SK-MEL-5 (cell line): ENCODE results near the gene ZNF488.

DNA sequence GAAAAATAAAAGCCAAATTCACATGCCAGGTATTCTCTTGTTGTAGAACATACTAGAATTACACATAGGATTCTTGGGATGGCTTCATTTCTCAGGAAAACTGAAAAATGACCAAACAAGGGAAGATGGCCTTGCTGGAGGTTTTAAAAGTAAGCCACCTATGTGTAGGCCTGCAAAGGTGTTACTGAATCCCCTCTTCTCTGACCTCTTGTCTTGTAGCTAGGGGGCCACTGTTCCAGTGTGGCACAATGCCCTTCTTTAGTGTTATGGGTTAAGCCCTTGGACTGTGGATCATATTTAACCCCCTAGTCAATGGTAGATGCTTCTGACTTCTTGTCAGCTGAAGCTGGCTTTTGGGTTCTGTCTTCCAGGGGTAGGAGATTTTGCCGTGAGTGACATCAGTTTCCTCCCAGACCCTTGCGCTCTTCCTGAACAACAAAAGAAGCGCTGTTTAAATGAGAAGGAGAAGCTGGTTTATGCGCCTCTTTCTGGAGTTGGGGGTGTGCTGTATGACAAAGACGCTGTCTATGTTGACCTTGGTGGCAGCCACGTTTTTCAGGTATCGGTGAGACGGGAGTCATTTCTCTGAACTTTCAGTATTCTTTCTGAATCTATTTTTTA is 10.1 kb downstream of the BMS1 start:
RAMPAGE:
- cytosol, long total RNA: no peak
- long total RNA: no peak
- nucleus, long total RNA: no peak

DNA sequence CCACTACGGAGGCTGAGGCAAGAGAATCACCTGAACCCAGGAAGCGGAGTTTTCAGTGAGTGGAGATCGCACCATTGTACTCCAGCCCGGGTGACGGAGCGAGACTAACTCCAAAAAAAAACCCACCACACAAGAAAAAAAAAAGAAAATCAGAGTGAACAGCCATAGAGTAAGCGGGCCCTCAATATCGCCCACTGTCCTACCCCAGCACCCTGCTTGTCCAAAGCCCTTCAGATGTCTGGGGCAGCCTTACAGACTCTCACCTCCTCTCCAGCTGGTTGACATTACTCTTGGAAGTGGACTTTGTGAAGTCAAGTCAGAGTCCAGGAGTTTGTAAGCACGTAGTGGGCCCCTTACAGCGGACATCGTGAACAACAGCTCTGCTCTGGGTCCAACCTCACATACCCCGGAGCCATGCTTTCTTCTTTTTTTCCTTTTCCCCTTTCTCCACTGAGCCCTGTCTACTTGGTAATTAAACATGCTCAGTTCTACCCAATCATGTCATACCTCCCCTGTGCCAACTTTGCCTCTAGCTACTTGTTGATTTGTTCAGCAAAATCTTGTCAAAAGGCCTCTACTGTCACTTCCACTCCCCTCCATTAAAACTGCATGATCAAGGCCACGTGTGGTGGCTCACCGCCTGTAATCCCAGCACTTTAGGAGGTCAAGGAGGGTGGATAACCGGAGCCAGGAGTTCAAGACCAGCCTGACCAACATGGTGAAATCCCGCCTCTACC is 17.5 kb downstream of the HNRNPF start:
RAMPAGE:
- cytosol, long total RNA: no peak
- long total RNA: no peak
- nucleus, long total RNA: no peak

DNA sequence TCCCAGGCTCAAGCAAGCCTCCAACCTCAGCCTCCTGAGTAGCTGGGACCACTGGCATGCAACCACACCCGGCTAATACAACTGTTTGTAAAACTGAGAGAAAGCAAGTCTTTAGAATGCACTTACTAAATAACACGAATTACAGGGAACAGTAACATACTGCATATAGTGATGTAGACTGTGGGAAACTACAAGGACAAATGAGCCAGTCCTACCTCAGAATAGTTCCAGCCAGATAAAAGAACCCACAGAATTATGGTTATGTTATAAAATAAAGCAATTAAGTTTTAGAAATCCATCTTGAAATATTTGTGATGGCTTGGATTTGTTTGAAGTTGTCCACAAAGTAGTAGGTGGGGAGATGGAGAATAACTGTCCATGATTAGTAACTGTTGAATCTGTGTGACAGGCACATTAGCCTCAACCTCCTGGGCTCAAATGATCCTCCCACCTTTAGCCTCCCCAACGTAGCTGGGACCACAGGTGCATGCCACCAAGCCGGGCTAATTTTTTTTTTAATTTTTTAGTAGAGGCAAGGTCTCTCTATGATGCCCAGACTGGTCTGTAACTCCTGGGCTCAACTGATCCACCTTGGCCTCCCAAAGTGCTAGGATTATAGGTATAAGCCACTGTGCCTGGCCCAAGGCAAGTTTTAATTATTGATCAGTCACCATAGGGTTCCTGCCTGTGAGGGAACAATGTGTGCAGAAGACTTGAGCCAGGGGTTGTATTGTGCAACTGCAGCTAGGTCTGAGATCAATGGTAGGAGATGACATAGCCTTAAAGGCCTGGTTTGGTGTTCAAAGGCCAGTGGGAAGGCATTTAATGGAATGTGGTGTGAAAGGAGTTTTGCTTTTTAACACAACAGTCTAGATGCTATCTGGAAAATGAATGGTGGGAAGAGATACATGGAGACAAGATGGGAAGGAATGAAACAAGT is 10.0 kb downstream of the HNRNPF start:
RAMPAGE:
- cytosol, long total RNA: no peak
- long total RNA: no peak
- nucleus, long total RNA: no peak

RAMPAGE:
- cytosol, long total RNA: no peak
- long total RNA: no peak
- nucleus, long total RNA: no peak
Observed at GRCh38 chr10:43399683-43400162, 9.3 kb downstream of the HNRNPF start.

GRCh38 chr10:43668437-43668814 is 19.7 kb upstream of the ZNF32 start:
RAMPAGE:
- cytosol, long total RNA: no peak
- long total RNA: no peak
- nucleus, long total RNA: no peak

GRCh38 chr10:44292176-44293010 is 92.5 kb downstream of the CXCL12 start:
RAMPAGE:
- cytosol, long total RNA: no peak
- long total RNA: no peak
- nucleus, long total RNA: no peak

RAMPAGE:
- cytosol, long total RNA: no peak
- long total RNA: no peak
- nucleus, long total RNA: no peak
Observed at GRCh38 chr10:44294666-44295183, 90.2 kb downstream of the CXCL12 start.

GRCh38 chr10:44377790-44378513 is 6.9 kb downstream of the CXCL12 start:
RAMPAGE:
- cytosol, long total RNA: no peak
- long total RNA: no peak
- nucleus, long total RNA: no peak

RAMPAGE:
- cytosol, long total RNA: no peak
- long total RNA: no peak
- nucleus, long total RNA: no peak
Observed at GRCh38 chr10:44940134-44940494, 19.5 kb upstream of the RASSF4 start.

DNA sequence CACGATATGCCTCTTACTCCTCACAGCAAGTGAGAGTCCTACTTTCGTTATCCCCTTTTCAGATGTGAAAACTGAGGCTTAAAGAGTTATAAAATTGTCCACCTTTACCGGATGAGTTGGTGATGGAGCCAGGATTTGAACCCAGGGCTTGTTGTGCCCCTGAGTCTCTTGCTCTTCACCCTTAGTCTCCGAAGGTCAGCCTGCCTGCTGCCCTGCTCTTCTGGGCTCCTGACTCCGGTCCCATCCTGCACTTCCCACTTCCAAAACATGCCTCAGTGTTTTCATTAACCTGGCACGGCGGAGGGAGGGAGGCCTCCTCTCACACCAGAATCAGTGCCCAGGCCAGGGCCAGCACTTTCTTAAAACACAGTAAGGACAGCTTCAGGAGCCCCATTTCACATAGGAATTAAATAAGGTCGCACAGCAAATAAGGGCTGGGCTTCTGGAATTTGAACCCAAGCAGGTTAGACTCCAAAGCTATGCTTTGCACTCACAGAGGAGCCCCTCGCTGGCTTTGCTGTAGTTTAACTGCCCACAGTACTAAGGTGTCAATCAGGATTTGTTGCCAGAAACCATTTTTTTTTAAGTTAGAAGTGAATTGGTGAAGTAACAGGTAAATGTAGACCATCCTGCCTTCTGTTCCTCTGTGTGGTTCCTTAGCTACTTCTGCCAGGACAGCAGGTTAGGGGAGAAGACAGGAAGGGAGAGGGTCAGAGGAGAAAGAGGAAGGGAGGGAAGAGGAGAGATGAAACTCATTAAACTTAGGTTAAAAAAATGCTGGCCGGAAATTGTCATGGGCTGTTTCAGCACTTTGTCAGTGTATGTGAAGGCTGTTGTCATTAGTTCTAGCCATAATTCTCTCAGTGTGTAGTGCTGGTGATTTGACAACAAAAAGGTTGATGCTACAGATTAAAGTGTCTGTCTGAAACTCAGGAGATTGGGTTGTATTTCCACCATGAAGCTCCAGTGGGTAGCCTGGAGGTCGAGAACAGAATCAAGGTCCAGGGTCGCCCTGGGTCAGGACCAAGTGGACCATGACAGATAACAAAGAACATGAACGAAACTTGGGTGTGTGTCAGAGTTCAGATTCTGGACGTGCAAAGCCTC is 1.1 kb downstream of the RASSF4 start:
RAMPAGE:
- cytosol, long total RNA: no peak
- long total RNA: no peak
- nucleus, long total RNA: no peak

RAMPAGE:
- cytosol, long total RNA: no peak
- long total RNA: no peak
- nucleus, long total RNA: no peak
Observed at GRCh38 chr10:44971852-44973059, 6.4 kb downstream of the DEPP1 start.

GRCh38 chr10:45004917-45005950 is 4.5 kb downstream of the ZNF22 start:
RAMPAGE:
- cytosol, long total RNA: no peak
- long total RNA: no peak
- nucleus, long total RNA: no peak

GRCh38 chr10:45964232-45965070 is 7.8 kb upstream of the TIMM23 start:
RAMPAGE:
- cytosol, long total RNA: no peak
- long total RNA: no peak
- nucleus, long total RNA: no peak

GRCh38 chr10:46039792-46040468 is 6.1 kb downstream of the MSMB start:
RAMPAGE:
- cytosol, long total RNA: no peak
- long total RNA: no peak
- nucleus, long total RNA: no peak

GRCh38 chr10:46095463-46095914 is 49.4 kb upstream of the MSMB start:
RAMPAGE:
- cytosol, long total RNA: no peak
- long total RNA: no peak
- nucleus, long total RNA: no peak

GRCh38 chr10:46272035-46272436 is 14.8 kb upstream of the ANTXRL start:
RAMPAGE:
- cytosol, long total RNA: no peak
- long total RNA: no peak
- nucleus, long total RNA: no peak

DNA sequence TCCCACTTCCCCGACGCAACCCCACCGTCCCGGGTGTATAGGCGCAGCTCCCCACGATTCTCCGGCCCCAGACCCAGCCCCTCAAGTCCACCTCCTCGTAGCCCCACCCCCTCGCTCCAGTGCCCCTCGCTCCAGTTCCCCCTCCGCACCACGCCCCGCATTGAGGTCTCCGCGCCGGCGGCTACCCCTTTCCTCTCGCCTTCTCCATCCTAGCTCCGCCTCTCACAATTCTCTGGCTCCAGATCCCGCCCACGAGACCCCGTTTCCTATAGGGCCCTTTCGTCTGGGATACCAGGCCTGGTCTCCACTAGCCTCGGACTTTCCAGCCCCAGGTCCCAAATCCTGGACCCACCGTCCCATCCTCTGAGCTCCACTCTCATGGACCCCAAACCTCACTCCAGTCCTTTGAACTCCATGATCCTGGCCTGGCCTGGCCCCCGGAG is 471 bp upstream of the GPRIN2 start:
RAMPAGE:
- cytosol, long total RNA: no peak
- long total RNA: no peak
- nucleus, long total RNA: no peak

RAMPAGE:
- cytosol, long total RNA: no peak
- long total RNA: no peak
- nucleus, long total RNA: no peak
Observed at GRCh38 chr10:46597523-46598217, 18.7 kb downstream of the SYT15 start.

DNA sequence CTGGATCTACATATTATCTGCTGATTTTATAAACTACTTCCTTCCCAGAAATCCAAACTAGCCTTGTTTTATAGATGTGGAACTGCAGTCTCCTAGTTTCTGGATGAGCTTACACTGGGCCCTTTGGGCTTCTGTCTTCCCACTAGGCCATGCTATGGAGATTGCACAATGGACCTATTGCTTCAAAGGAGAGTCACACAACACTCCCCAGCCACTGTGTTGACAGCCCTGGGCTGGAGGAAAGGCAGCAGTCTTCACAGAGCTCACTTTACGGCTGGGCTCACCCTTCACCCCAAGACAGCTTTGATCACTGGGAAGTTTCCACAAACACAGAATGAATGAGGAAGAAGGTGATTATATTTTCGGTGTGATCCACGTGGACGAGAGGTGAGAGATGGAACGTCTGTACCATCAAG is 92.8 kb upstream of the GDF10 start:
RAMPAGE:
- cytosol, long total RNA: no peak
- long total RNA: no peak
- nucleus, long total RNA: no peak

DNA sequence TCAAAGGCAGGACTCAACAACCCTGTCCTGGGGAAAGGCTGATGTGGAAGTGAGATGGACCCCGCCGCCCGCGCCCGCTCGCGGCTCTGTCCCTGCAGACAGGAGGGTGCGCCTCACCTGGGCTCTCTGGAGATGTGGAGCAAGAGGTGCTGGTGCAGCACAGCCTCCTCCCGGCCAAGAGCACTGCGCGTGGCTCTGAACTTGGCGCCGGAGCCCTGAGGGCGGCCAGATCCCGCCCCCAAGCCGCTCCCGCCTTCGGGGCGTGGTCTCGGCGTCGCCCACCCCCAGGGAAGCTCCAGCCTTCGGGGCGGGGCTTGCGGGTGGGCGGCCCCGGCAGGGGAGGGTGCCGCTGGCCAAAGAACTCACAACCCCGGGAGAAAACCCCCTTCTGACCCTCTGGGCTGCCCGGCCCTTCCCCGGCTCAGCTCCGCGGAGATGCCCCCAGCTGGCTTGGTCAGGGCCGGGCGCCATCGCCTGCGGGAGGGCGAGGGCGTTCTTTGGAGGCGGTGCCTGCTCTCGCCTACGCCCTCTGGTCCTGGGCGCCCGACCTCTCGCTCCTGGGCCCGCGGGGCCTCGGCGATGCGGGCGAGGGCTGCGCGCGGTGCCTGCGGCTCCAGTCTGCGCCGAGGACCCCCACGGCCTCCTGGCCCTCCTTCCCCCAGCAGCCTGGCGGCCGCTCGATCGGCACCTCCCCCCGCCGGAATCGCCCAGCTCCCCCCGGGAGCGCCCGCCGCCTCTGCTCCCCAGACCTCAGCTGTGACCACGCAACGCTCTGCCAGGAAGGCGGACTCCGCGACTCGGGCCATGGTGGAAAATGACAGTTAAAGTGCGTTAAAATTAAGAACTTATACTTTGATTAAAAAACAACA is at the start of gene ZNF488:
Gene ZNF488, minus strand, starts transcription at position 191 of the 869 bp plus-strand sequence.
RAMPAGE:
- cytosol, long total RNA: no peak
- long total RNA: no peak
- nucleus, long total RNA: no peak